Measurements from ENCODE around the gene GRID2IP.

GRCh38 chr7:5226866-5227578, 37.0 kb downstream of the WIPI2 start:
- RRBS, result no CpG with 5 or more reads among the region's 31 CpGs

DNA sequence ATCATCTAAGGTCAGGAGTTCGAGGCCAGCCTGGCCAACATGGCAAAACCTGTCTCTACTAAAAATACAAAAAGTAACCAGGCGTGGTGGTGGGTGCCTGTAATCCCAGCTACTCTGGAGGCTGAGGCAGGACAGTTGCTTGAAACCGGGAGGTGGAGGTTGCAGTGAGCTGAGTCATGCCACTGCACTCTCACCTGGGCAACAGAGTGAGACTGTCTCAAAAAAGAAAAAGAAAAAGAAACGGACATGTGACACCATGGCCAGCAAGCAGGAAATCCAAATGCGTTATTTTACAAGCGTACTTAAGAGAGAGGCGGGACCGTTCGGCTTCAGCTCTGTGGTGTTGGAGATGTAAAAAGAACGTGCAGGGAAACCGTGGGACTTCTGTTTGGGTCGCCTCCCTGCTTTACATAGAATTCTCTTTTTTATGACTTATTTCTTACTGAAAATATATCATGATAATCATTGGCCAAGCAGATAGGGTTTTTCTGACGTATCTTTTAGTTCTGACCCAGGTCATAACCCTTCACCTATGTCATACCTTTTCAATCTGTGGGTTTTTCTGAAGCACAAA, 45.2 kb downstream of the WIPI2 start:
- RRBS, result no CpG with 5 or more reads among the region's 13 CpGs

- RRBS, result 72% methylated on average over 8 of the region's 25 CpGs
Measured at GRCh38 chr7:5237207-5237803, 45.4 kb upstream of the SLC29A4 start.

GRCh38 chr7:5304576-5304936, 21.8 kb downstream of the SLC29A4 start:
- RRBS, result no CpG with 5 or more reads among the region's 6 CpGs

GRCh38 chr7:5428552-5429200, 5.0 kb upstream of the TNRC18 start:
- RRBS, result 13% methylated on average over 6 of the region's 38 CpGs

DNA sequence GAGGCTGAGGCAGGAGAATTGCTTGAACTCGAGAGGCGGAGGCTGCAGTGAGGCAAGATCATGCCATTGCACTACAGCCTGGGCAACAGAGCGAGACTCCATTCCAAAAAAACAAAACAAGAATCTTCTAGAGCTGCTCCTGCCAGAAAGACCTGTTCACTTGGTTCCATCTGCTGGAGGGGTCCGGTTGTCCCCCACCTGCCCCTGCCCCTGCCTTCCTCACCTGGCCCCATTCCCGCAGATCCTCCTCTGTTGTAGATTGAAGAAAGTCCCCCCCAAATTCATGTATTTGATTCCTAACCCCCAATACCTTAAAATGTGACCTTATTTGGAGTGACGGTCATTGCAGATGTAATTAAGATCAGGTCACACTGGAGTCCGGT, 8.6 kb upstream of the TNRC18 start:
- RRBS, result 93% methylated on average over 1 of the region's 7 CpGs

DNA sequence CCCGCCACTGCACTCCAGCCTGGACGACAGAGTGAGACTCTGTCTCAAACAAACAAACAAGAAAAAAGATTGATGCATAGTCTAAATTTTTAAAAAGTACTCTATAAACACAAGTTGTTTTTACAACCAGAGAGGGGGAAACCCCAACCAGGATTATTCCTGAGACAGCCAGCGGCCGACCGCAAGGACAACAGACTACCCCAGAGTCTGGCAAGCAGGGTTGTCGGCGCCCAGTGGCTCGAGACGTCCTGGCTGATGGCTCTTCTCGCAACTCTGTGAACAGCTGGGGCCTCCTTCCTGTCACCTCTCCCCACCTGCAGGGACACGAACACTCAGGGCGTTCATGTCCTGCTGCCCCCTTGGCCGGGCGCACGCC, 23.7 kb downstream of the FBXL18 start:
- RRBS, result no CpG with 5 or more reads among the region's 15 CpGs

DNA sequence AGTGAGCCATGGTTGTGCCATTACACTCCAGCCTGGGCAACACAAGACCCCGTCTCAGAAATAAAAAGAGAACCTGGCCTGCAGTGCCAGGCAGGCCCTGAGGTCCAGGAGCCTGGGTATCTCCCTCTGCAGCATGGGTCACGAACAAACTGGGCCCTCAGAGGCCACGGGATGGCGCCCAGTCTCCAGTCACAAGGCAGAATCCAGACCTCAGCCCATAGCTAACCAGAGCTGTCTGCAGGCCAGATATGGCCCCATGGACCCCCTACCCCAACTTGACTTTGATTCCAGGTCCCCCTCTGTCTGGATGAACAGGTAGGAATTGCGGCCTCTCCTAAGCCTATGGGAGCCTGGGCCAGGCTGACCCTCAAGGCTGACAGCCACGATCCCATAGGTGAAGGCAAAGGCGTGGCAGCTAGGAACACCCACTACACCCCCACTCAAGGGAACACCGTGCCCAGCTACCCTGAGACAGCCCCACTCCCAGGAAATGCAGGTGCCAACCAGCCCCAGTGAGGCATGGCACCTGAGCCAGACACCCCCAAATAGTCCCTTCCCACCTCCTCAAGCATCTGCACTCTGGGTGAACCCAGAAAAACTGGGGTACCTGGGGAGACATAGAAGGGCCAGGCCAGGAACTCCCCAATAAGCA, 4.0 kb downstream of the ACTB start:
- RRBS, result no CpG with 5 or more reads among the region's 8 CpGs

DNA sequence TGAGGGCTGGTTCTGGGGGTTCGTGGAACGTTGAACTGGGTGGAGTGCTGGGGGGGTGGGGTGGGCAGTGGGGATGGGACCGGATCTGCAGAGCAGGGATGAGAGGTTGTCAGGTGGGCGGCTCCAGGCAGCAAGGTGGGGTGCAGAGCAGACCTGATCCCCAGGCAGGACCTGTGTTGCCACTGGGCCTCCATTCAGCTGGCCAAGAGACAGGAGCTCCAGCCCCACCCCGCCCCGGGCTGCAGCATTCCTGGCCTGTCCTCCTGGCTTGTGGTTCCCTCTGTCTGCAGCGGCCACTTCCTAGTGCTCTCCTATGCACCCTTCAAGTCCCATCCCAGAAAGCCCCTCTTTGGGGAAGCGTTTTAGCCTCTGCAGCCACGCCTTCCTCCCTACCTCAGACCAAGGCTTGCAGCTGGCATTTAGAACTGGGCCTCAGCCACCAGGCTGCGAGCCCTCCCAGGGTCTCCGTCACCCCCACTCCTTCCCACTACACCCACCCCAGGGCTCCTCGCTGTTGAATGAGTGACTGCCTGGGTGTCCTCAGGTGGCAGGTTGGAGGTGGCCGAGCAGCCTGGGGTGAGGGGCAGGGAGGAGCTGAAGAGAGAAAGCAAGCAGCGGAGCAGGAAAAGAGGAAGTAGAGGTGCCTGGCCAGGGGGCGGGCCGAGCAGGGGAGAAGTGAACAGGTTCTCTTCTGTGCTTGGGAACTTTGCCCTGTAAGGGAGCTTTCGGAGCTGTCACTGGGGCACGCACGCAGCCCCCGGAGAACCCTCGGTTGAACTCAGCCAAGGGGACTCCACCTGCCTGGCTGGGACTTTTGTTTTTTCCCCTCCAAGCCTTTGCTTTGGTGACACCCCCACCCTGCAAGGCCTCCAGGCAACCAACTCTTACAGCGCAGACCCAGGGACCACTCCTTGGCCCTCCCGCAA, 2.3 kb upstream of the ACTB start:
- RRBS, result no CpG with 5 or more reads among the region's 23 CpGs

GRCh38 chr7:5661489-5662487, 69.2 kb downstream of the FSCN1 start:
- RRBS, result no CpG with 5 or more reads among the region's 18 CpGs

DNA sequence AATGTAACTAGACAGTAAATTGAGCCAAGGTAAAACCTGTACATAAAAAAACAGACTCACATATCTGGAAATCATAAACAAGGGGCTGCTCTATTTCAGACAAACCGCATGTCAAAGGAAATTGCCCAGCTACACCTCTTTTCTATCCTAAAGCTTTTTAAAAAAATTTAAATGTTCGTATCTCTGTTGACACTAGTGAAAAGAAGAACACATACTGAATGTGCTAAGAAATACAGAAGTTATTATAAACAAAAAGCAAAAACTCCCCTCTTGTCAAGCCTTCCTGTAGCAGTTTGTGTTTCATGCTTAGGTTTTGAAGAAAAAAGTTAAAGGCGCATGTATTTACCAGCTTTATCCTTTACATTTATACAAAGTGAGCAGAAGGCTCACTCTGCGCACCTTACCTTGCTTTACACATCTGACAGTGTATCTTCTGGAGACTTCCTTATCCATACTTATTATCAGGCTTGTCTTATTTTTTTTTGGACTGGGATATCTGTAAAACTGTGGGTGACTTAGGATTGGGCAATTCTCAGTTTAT, 93.1 kb downstream of the RNF216 start:
- RRBS, result no CpG with 5 or more reads among the region's 4 CpGs

GRCh38 chr7:6026423-6027371, 4.5 kb upstream of the ANKRD61 start:
- RRBS, result no CpG with 5 or more reads among the region's 24 CpGs

DNA sequence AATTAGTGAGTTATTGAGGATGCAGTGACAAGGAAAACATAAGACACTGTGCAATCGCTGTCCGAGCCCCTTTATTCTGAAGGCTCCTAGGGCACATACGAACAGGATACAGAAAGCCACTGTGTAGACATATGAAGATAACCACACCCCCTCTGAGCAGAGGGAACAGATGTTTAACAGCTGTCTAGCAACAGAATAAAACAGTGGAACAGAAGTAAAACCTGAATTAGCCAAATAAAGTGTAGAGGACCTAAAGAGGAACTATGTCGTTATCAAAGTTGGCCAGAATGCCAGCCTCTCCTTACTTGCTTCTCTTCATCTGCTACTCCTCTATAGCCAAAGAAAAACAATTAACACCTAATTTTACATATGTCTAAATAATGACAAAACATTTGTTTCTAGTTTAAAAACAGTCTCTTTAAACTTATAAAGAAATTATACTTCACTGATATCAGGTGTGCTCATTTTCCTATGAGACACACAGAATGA, 43.5 kb downstream of the CYTH3 start:
- RRBS, result no CpG with 5 or more reads among the region's 4 CpGs

DNA sequence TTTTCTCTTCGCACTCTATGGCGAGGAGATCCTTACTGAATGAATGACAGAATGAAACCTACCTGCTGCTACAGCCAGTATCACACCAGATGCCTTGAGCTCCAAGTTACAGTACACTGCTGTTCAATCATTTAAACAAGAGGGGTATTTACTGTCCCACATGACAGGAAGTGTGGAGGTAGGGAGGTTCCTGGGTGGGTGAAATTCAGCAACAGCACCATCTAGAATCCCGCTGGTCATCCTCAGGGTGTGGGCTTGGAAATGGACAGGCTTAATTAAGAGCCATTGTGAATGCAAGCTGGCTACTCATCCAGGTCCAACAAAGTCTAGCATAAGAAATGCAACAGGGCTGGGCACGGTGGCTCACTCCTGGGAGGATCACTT, 14.8 kb downstream of the CYTH3 start:
- RRBS, result no CpG with 5 or more reads among the region's 4 CpGs

GRCh38 chr7:6269542-6269790, 3.0 kb downstream of the CYTH3 start:
- RRBS, result no CpG with 5 or more reads among the region's 4 CpGs

DNA sequence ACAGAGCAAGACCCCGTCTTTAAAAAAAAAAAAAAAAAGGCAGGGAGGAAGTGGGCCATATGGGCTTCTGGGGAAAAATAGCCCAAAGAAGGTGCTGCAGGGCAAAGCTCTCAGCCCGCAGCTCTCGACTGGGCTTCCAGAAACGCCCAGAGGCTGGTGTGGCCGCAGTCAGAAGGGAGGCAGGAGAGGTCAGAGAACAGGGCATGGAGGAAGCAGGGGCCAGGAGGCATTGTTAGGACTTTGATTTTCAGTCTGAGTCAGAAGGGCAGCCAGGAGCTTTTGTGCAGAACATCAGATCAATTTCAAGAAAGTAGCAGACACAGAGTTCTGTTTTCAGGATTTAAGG, 35.3 kb upstream of the CYTH3 start:
- RRBS, result no CpG with 5 or more reads among the region's 5 CpGs

DNA sequence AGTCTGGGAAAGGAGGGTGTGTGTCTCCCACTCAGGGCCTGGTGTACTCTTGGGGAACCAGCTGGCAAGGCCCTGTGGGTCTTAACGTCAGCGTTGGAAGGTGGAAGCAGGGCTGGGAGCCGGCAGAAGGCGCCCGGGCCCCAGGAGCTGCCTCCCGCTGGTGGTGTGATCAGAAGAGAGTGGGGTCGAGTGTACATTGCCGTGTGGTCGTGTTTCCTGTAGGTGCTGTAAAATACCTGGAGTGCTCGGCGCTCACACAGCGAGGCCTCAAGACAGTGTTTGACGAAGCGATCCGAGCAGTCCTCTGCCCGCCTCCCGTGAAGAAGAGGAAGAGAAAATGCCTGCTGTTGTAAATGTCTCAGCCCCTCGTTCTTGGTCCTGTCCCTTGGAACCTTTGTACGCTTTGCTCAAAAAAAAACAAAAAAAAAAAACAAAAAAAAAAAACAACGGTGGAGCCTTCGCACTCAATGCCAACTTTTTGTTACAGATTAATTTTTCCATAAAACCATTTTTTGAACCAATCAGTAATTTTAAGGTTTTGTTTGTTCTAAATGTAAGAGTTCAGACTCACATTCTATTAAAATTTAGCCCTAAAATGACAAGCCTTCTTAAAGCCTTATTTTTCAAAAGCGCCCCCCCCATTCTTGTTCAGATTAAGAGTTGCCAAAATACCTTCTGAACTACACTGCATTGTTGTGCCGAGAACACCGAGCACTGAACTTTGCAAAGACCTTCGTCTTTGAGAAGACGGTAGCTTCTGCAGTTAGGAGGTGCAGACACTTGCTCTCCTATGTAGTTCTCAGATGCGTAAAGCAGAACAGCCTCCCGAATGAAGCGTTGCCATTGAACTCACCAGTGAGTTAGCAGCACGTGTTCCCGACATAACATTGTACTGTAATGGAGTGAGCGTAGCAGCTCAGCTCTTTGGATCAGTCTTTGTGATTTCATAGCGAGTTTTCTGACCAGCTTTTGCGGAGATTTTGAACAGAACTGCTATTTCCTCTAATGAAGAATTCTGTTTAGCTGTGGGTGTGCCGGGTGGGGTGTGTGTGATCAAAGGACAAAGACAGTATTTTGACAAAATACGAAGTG, 28.1 kb downstream of the RAC1 start:
- RRBS, result no CpG with 5 or more reads among the region's 36 CpGs

DNA sequence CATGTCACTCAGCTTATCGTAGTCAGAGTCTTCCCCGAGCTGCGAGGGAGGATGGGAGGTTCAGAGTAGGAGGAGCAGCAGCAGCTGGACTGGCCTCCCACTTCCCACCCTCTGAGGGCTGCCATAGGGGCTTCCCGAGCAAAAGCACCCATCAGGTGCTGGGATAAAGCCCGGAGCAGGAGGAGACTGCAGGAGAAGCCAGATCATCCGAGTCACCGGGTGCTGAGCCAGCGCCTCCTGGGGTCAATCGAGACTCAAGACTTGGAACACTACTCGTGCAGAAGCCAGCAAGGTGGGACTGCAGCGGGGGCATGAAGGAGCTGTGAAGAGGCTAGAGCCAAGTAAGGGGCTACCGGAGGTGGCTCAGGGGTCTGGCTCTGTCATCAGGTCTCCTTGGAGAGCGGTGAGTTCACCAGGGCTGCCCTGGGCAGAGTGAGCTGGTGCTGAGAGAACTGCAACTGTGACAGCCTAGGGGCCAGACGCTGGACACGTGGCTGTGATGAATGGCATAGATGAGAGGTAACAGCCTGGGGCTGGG, 22.0 kb upstream of the KDELR2 start:
- RRBS, result no CpG with 5 or more reads among the region's 15 CpGs

DNA sequence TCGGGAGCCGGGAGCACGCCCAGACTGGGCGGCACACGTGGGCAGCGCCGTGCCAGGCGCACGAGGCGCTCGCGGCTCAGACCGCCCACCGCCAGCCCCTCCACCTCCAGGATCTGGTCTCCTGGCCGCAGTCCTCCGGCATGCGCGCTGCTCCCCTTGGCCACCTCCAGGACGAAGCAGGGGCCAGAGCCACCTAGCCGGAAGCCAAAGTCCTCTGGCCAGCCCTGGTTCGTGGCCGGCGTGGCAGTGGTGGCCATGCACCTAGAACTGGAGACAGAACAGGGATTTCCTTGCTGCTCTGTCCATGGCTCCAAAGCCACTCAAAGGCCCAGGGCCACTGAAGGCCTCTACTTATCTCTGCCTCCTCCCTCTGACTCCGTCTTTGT, at the start of gene GRID2IP:
TSS of gene GRID2IP (minus strand) at position 282 of the 386 bp plus-strand sequence.
- RRBS, result 80% methylated on average over 1 of the region's 24 CpGs

DNA sequence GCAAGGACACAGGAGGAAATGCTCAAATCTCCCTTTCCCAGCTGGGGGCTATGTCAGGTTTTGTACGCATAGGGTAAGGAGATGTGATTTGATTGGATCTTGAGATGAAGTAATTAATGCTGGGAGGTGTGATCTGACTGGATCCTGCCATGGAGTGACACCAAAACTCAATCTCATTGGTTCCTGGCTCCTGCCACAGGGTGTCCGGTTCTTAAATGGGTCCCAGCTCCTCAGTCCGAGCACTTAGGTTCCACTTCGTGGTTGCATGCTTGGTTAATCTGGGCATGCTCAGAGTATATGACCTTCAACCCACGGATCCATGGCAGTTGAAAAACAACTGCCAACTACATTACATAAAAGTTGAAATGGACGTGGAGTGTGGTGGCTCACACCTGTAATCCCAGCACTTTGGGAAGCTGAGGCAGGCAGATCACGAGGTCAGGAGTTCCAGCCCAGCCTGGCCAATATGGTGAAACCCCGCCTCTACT, 3.1 kb upstream of the ZNF12 start:
- RRBS, result no CpG with 5 or more reads among the region's 8 CpGs

Data from AG04449 (cell line).